Fibroblast of the aortic adventitia (primary cell): ENCODE results near the genes FGFBP3, HHEX and EXOC6.

GRCh38 chr10:90911671-90911987, 9.3 kb downstream of the ANKRD1 start:
- CAGE, long polyA plus RNA = no peak

GRCh38 chr10:90966932-90967201, 46.0 kb upstream of the ANKRD1 start:
- CAGE, long polyA plus RNA = no peak

DNA sequence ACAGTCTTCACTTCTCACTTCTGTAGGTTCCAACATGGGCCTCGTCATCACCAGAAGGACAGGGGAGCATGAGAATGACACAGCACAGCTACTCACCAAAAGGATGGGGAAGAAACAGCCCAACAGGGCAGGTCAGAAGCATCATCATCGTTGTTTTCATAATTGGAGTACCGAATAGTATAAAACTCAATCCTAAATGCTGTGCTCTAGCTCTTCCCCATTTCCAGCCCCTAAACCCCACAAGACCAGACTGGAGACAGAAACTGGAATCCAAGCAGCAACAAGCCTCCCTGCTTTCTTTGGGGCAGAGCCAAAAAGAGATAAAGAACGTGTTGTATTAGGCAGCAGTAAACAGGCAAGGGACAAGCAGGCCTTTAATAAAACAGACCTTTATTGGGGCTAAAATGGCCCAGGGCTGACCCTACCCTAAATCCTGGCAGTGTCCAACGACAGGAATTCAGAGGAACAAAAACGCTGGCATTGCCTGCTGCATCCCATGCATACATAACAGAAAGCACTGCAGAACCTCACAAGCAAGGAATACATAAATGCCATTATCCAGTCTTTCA, 102.4 kb upstream of the ANKRD1 start:
- CAGE, long polyA plus RNA = no peak

DNA sequence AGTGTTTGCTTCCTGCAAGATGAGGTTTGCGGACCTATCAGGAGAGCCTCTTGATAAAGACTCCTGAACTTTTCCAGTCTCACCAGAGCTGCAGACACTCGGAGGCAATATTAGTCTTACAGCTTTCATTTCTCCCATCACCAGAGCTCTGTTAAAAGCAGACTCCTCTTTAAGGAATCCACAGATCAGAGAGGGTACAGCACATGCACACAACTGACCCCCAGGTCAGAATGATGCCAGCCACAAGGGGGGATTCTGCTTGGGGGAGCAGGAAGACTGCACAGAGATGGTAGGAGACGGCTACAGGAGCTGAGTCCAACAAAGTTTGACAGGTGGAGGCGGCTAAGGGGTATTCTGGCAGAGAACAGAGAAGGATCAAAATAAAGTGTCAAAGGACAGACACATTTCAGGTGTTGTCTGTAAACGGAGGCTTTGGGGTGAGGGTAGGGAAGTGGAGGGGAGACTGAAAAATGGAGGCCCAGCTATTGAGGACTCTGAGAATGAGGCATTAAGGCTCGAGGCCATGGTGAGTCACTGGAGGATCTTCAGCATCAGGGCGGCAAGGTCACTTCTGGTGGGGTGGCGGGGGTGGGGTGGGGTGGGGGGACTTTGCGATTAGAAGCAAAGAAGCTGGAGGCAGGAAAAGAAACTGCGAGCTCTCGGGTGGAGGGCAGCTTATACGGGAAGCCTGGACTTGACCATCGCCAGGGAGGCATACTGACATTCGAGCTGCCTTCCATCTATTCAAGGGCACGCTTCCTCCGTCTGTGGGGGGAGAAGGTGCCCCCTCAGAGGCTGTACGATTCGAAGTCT, 58.5 kb upstream of the PCGF5 start:
- CAGE, long polyA plus RNA = no peak

GRCh38 chr10:91198769-91199395, 21.6 kb upstream of the PCGF5 start:
- CAGE, long polyA plus RNA = no peak

- CAGE, long polyA plus RNA = no peak
These were observed 1.4 kb downstream of the PCGF5 start for GRCh38 chr10:91221824-91222237.

DNA sequence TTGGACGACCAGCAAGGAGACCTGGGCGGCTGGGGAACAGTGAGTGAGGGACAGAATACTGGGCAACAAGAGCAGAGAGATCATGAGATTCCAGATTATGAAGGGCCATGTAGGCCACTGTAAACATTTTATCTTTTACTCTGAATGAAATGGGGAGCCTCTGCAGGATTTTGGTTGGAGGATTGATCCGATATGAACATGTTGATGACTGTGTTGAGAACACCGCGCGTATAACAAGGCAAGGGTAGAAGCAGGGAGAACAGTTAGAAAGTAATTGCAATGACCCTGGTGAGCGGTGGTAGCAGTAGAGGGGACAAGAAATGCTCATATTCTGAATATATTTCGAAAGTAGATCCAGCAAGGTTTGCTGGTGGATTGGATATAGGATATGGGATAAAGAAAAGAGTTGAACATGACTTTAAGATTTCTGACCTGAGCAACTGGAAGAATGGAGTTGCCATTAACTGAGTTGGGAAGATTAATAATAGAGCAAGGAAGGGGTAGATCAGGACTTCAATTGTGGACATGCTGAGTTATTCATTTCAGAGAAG, 24.0 kb downstream of the PCGF5 start:
- CAGE, long polyA plus RNA = no peak

DNA sequence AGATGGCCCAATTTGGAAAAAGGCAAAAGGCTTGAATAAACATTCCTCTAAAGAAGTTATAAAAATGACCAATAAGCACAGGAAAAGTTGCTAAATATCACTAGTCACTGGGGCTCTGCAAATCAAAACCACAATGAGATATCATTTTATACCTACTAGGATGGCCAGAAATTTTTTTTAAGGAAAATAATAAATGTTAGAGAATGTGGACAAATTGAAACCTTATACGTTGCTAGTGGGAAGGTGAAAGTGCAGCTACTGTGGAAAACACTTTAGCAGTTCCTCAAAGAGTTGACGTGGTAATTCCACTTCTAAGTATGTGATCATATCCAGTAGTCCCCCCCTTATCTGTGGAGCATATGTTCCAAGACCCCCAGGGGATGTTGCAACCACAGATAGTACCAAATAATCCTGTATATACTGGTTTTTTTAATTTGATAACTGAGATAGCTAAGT, 36.7 kb downstream of the PCGF5 start:
- CAGE, long polyA plus RNA = no peak

DNA sequence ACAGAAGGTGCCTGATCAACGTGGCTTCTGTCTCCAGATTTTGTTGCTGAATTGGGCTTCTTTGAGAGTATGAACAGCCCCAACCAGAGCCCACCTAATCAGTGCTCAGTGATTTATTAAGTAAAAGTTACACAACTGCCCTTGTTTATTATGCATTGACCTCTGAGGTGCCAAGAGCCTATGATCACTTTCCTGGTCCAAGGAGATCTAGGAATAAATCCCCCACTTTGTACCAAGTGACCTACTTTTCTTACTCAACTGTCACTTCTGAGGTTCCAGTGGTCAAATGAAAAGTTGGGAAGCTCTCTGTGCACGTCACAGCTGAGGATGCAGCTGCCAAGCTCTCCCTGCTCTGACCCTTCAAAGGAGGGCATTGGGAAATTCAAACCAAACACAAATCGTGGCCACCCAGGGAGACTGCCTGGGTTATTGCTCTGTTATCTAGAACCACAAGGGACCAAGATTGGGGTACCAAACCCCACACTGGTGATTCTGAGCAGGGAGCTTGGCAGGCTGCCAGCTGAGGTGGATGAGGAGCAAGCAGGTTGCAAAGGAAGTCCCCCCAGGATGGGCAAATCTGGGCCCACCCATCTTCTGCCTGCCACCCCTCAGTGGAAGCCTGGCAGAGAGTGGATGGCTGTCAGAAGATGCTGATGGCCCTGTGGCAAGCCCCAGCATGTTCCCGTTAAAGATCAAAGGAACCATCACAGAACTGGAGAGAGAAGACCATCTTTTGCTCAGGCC, 106.9 kb downstream of the PPP1R3C start:
- CAGE, long polyA plus RNA = no peak

- CAGE, long polyA plus RNA = no peak
These were observed 75.6 kb downstream of the PPP1R3C start for GRCh38 chr10:91557262-91557663.

DNA sequence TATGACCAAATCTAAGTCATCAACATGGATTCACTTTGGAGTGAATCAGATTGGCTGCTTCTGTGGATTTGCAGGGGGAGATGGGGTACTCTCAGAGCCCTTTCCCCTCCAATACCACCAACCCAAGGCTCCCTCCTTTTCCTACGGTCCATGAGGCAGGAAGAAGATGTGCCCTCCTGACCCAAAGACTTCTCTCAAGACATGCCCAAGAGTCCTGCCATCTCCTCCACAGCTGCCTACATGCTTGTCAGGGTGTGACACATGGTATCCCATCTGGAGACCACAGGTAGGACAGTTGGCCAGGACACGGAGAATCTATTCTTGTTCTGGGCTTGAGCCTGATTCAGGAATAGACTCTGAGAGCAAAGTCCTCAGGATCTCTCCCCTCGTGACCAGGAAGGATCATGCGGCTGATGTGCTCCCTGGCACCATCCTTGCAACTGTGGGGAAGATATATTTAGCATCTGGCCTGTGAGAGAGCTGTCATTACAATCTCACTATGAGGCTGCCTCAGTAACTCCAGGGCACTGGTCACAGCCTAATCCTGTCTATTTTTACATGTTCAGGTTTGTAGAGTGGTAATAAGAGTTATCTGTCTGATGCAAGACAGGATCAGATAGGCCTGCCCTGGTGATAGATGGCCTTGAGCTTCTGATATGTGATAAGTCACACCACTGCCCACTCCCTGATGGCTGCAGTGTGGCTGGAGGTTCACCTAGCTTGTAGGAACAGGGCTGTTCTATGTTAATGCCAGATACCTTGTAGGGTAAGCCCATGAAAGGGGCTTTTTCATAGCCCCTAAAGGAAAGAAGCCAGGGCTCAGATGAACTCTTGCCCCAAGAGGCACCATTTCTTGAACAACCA, 50.8 kb downstream of the PPP1R3C start:
- CAGE, long polyA plus RNA = no peak

DNA sequence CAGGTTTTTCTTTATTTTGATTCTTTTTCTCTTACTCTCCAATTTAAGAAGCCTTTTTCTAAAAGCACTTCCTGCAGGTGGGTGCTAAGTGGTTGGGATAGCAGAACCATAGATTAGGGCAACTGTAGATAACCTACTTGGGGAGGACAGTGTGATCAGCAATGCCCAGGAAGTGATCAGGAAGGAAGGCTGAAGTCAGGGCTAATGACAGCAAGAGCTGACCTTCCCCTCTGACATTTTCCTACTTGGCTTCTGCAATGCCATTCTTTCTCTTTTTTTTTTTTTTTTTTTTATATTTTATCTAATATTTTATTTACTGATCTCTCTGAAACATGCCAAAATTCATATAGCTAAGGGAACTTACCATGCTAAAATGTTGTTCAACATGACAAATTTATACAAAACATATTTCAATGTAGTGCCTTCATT, 7.6 kb downstream of the TNKS2 start:
- CAGE, long polyA plus RNA = no peak

- CAGE, long polyA plus RNA = no peak
These were observed 1.5 kb downstream of the FGFBP3 start for GRCh38 chr10:91907695-91908249.

DNA sequence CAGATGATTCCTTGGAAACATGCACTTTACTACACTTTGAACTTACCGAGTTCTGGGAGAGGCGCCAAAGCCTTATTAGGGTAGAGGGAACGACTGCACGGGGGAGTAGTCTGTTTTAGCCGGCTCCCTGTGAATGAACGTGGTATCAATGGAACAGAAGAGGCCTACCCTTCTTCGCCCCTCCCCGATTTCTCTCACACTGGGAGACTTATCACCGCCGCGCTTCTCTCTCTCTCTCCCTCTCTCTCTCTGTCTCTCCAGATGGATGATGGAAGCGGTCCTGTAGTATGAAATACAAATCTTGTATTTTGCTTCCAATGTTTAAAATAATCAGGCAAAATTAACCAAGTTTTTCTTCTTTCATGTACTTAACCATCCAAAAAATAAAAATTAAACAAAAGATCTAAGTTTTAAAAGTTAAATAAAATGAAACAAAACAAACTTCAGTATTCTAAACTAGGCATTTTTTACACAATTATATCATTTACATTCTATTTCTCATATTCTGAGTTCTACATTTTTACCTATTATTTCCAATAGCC, at the start of gene FGFBP3:
Gene FGFBP3, minus strand, starts transcription at position 135 of the 542 bp plus-strand sequence.
- CAGE, long polyA plus RNA = no peak

GRCh38 chr10:91923254-91923566, 360 bp upstream of the BTAF1 start:
- CAGE, long polyA plus RNA = no peak

DNA sequence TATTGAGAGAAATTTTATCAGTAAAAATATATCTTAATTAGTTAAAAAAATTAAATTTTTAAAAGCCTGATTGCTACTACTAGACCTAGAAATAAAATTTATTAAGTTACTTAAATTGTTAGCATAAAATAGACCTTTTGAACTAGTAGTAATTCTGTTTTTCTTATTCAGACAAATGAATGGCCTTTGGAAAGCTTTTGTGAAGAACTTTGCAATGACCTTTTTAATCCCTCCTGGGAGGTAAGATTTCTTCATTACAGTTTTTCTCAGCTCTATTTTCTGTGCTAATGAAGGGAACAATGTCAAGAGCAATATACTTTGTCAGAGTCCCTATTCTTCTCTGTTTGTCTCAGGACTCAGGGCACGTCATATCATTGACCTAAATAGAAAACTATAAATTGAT, 33.5 kb downstream of the BTAF1 start:
- CAGE, long polyA plus RNA = no peak

DNA sequence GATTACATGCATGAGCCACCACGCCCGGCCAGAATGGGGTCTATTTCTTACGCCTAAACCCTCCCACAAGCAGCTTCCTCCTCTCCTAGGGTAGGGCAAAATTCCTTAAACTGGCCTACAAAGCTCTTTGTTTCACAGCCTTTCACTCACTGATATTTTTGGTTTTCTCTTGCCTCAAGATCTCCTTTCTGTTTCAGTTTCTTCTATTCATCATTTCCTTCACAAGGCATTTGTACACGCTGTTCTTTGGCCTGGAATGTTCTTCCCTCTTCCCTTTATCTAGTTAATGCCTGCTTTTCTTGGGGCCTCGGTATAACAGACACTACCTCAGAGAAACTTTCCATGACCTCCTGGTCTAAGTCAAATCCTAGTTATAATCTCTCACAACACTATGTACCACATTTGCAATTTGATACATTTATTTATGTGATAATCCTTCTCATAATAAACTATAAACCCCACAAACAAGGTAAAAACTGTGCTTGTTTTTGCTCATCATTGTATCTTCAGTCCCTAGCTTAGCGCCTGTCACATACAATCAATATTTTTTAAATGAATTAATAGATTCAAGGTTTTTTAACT, 6.5 kb downstream of the CPEB3 start:
- CAGE, long polyA plus RNA = no peak

DNA sequence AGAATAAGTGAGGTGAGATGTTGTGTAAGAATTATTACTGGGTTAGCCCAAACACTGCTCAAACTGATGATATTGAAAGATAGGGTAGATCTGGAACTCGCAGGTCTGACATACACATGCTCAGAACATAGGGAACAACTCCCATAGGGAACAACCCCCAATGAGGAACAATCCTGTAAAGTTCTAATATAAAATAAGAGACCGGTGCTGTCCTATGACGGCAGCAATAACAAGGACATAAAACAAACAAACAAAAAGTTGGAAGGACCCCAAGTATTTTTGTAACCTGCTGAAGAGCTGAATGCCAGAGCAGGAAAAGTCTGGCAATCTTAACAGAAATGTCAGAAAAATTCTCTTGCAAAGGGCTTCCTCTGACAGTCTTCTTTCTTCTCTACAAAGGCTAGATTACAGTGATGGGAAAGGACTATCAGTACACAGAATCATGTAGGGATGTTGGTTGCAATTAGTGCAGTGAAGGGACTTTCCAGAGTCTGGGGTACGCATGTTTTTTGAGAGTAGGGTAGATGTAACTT, 35.6 kb downstream of the IDE start:
- CAGE, long polyA plus RNA = no peak

DNA sequence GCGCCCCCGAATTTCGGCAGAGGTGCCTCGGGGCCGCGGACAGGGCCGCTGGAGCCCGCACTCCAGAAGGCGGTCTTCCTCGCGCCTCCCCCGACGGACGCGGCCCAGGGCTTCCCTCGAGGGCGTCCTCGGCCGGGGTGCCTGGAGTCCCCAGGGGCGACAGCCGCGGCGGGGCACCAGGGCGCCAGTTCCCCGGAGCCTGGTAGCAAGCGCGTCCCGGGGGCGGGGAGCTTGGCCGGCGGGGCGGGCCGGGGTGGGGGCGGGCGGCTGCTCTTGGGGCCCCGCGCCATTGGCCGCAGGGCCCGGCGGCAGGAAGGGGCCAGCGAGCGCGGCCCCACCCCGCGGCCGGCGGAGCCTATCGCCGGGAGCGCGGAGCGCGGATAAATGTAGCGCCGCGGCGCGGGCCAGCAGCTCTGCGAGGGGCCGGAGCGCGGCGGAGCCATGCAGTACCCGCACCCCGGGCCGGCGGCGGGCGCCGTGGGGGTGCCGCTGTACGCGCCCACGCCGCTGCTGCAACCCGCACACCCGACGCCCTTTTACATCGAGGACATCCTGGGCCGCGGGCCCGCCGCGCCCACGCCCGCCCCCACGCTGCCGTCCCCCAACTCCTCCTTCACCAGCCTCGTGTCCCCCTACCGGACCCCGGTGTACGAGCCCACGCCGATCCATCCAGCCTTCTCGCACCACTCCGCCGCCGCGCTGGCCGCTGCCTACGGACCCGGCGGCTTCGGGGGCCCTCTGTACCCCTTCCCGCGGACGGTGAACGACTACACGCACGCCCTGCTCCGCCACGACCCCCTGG, at the start of gene HHEX:
Gene HHEX, plus strand, starts transcription at position 410 of the 802 bp plus-strand sequence.
- CAGE, long polyA plus RNA = no peak

DNA sequence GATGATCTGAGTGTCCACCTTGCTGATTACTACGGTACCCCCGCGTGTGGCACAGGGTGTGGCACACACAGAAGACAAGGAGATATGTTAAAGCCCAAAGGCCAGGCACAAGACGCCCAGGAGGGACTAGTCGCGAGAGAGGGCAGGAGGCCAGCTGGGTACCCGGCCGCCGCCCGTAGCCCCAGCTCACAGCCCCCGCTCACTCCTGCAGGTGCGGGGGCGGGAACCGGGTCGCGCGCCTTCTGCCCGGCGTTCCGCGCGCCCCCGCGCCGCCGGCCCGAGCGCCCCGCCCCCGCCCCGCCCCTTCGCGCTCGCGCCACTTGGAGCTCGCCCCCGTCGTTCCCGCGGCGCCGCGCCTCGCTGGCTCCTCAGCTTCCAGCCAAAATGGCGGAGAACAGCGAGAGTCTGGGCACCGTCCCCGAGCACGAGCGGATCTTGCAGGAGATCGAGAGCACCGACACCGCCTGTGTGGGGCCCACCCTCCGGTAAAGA, at the start of gene EXOC6:
Gene EXOC6, plus strand, starts transcription at position 371 of the 492 bp plus-strand sequence.
- CAGE, long polyA plus RNA = no peak